Skeletal muscle cell (primary cell): ENCODE data around the genes ALDH18A1, BLNK and TM9SF3.

DNA sequence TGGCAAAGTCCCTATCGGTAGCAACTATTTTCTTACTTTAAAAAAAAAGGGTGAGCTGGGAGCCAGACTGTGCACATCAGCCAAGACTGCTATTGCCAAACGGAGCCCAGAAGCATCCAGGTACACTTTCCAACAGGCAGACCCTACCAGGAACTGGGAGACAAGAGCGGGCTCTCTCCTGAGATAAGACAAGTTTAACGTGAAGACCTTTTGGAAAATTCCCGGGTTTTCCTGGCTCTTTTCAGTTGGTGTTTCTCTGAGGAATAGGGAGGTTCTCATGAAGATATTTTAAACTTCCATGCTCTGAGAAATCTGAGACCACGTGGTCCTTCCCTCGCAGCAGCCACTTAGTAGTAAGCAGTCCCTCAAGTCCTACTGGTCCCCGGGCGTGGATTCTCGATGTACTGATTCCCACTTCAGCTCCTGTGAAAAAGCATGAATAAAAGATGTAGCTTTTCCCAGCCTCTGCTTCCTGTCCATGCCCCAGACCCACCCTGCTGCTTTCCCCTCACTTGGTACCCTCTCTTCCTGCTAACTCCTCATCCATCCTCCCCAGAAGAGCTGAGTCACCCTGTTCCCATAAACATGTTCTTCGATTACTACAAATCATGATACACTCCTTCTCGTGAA, 45.5 kb upstream of the SORBS1 start:
- RRBS: no CpG with 5 or more reads among the region's 12 CpGs

GRCh38 chr10:95656204-95657139, at the start of gene ALDH18A1:
ALDH18A1 (minus strand) TSS chr10:95656711.
- RRBS: 2% methylated on average over 12 of the region's 86 CpGs

- RRBS: no CpG with 5 or more reads among the region's 5 CpGs
Observed at GRCh38 chr10:95864984-95865643, 42.7 kb upstream of the CC2D2B start.

GRCh38 chr10:96089161-96089552, 40.9 kb upstream of the ZNF518A start:
- RRBS: no CpG with 5 or more reads among the region's 3 CpGs

- RRBS: no CpG with 5 or more reads among the region's 3 CpGs
Observed at GRCh38 chr10:96140357-96140893, 10.3 kb downstream of the ZNF518A start.

- RRBS: no CpG with 5 or more reads among the region's 9 CpGs
Observed at GRCh38 chr10:96271309-96272088, at the start of gene BLNK. BLNK (minus strand) TSS chr10:96271569.

DNA sequence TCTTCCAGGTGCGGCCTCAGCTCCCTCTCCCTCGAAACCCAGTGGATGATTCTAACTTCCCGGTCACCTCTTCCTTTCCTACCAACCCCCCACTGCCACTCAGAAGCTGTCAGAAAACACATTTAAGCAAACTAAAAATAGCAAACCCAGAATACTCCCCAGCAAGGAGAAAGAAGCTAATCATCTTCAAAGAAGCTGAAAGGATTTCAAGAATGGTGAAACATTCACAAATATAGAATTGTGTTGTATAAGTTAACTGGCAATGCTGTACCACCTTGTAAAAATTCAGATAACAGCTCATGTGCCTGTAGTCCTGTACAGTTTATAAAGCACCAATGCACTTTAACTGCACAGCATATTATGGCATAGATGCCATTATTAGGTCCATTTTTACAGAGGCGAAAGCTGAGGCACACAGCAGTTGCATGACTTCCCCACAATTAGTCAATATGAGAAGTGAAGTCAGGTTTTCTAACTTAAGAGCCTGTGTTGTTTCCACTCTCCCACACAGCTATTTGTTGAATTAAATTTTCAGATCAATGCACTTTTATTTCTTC, 13.7 kb upstream of the DNTT start:
- RRBS: no CpG with 5 or more reads among the region's 4 CpGs

DNA sequence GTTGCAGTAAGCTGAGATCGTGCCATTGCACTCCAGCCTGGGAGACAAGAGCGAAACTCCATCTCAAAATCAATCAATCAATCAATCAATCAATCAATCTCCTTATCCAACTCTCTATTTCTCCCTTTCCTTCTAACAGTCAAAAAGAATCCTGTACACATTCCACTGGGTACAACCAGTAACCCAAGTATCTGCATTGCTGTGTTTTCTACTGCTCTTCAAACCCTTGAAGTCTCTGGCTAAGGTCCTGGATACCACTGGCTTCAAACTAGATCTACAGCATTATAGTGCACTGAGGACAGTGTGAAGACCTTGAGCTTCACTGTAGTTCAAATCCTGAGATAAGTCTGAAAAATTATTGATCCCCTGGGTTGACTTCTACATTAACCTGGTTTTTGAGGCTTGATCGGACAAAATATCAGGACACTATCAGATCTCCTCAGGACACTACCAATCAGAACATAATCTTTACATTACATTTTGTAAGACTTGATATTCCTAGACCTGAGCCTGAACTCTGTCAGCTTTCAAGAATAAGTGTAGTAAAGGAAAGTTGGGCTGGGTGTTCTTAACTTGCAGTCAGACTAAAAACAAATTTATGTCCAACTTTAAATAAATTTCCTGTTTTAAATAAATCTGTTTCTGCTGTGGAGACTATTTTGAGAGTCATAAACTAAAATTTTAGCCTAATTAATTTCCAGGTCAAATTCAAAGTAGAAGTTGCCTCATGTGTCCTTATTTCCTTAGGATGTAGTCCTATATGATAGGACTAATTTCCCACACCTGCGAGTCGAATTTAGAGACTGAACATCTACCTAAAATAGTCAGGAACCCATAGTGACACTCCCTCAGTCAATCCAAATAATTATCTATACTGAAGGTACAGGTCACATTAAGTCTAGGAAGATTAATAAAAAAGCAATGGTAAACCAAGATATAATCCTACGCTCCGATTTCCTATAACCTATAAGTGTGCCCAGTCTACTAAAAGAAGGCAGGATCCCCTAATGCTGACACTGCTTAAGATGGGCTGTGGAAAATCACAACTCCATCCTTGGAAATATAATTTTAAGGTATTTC, 32.4 kb upstream of the TLL2 start:
- RRBS: no CpG with 5 or more reads among the region's 7 CpGs

DNA sequence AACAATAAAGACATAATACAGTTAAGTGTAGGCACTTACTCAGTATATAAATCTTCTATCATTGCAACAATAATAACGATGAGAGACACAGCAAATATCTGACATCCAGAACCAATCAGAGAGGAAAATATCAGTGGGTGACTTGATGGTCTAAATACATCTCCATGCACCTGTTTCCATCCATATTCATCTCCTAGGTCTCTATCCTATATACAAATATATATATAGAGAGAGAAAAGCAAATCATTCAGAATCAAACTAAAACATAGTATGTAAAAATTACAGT, 35.7 kb downstream of the TM9SF3 start:
- RRBS: no CpG with 5 or more reads among the region's 1 CpG

GRCh38 chr10:96554810-96555797, 31.7 kb downstream of the TM9SF3 start:
- RRBS: no CpG with 5 or more reads among the region's 3 CpGs

DNA sequence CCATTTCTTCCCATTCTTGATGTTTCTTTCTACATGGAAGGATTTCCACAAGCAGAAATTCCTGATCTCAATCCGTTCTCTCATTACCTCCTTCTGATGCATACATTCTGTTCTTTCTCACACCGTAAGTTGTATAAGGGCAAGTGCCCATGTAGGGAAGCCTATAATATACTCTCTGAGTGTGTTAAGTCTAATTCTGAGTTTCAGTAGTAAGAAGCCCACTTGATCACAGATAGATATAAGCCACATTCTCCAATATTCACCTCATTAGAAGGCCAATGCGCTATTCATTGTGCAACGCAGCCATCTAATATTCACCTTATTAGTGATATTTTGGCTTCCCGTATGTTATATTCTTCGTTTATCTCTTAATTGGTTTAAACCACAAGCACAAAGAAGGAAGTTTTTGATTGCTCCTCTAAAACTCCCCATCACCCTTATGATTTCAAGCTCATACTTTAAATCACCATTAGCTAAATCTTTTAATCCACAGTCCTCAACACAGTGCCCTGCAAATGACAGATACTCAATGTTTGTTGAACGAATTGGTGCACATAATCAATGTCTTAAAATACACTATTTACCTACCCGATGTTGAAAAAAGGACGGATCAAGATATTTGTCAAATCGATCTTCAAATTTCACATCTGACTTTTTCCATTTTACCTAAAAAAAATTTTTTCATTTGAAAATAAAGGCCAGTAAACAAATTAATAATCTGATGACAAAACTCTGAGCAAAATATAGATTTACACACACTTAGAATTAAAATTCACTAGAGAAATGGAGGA, 27.5 kb downstream of the TM9SF3 start:
- RRBS: no CpG with 5 or more reads among the region's 10 CpGs

GRCh38 chr10:96577924-96578326, 8.9 kb downstream of the TM9SF3 start:
- RRBS: no CpG with 5 or more reads among the region's 4 CpGs

- RRBS: no CpG with 5 or more reads among the region's 9 CpGs
Observed at GRCh38 chr10:96585375-96585921, 1.4 kb downstream of the TM9SF3 start.

GRCh38 chr10:96586423-96587247, at the start of gene TM9SF3:
TM9SF3 (minus strand) TSS chr10:96587012.
- RRBS: under 1% methylated on average over 32 of the region's 107 CpGs

DNA sequence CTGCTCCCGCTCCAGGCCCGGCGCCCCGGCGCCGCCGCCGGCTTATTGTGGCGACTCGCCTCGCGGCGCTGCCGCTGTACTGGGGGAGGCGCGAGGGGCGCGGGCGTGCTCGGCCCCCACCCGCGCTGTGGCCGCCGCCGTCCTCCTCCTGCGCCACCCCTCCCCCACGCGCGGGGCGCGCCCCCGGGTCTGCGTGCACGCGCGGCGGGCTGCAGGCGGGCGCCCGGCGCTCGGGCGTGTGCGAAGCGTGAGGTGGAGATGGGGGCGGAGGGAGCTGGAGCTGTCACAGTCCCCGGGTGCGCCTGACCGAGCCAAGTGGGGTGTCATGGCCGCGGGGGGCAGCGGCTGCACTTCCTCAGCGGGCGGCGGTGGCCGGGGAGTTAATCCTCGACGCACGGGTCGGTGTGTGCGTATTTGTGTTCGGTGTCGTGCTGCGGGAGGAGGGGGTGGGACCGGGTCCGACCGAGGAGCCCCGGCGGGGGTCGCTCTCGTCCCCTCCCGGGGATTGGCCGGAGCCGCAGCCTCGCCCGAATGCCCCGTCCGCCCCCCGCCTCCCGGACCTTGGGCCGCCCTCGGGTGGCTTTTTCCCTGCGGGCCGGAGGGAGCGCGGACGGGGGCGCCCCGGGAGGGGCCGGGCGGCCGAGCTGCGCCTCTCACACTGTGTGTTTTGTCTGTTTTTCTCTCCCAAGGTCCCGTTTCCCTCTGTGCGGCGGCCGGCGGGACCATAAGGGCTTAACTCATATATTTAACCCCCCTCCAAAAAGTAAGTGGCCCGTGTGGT, 809 bp downstream of the LCOR start:
- RRBS: under 1% methylated on average over 51 of the region's 99 CpGs

- RRBS: no CpG with 5 or more reads among the region's 11 CpGs
Observed at GRCh38 chr10:96833498-96833697, 1.3 kb downstream of the LCOR start.

DNA sequence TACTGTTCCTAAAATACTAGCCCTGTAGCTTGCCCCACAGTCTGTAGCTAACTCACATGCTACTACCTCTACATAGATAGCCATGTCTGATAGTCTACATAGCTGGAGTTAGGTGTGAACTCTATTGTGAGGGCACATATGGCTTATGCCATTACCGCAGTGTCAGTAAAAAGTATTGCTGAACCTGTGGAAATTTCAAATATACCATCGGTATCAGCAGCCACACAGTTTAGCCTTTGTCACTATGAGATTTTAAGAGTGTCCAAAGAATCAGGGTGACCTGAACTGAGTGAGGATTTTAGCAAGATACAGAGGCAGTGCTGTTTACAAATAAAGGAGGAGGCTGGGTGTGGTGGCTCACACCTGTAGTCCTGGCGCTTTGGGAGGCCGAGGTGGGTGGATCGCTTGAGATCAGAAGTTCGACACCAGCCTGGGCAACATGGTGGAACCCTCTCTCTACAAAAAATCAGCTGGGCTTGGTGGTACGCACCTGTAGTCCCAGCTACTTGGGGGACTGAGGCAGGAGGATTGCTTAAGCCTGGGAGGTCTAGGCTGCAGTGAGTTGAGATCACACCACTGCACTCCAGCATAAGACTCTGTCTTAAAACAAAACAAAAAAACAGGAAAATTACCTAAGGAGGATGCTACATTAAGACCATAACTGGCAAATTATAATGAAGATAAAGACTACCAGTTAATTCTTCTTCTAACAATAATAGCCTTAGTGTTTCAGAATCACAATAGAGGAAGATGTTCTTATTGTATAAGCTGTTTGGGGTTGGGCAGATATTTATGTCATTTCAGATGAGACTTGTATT, 40.2 kb downstream of the LCOR start:
- RRBS: no CpG with 5 or more reads among the region's 7 CpGs

GRCh38 chr10:97255951-97256337, 36.5 kb downstream of the ARHGAP19 start:
- RRBS: no CpG with 5 or more reads among the region's 2 CpGs

- RRBS: no CpG with 5 or more reads among the region's 9 CpGs
Observed at GRCh38 chr10:97291554-97291774, 973 bp downstream of the ARHGAP19 start.

DNA sequence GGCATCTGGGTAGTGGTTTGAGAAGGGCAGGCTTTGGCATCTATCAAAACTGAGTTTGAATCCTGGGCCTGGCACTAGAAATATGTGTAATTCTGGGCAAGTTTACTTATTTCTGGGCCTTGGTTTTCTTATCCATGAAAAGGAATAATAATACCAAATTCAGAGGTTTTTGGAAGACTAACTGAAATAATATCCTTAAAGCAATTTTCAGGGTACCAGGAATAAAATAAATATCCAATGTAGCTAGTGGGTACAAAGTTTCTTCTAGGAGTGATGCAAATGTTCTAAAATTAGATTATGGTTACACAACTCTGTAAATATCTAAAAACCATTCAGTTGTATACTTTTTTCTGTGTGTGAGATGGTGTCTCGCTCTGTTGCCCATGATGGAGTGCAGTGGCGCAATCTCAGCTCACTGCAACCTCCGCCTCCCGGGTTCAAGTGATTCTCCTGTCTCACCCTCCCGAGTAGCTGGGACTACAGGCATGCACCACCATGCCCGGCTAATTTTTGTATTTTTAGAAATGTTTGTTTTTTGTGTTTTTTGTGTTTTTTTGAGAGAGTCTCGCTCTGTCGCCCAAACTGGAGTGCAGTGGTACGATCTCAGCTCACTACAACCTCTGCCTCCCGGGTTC, 10.7 kb upstream of the FRAT1 start:
- RRBS: no CpG with 5 or more reads among the region's 10 CpGs